ENCODE measurements around a stretch of chr16.

GRCh38 chr16:78663449-78663865 is 564.0 kb downstream of the WWOX start:
- PRO-cap, 7 experiments: no peak in any of the 7 experiments
- RAMPAGE, long total RNA, 2 experiments: no peak in any of the 2 experiments

DNA sequence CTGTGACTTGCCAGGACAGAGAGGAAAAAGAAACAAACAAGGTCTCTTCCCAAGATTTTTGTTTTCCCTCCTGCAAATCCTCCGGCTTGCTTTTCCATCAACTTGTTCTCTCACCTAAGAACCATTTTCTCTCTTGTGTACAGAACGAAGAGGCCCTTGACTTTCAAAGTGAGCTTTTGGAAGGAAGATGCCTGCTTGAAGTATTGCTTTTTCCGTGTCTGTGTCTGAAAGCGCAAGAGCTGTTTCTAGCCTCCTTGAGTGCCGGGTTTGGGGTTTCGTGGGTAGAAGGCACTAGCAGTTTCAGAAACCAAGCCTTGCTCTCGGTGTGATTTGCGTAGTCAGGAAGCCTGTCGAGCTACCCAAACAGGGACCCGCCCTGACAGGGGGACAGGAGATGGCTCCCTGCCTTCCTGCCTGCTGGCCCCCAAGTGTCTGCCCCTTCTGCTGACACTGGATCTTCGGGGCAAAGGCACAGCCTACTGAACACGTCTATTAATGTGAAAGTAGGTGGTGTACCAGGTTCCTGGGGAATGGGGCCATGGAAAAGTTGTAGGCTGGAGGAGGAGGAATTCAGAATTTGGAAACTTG is 322.1 kb downstream of the MAF start:
- PRO-cap, 7 experiments: no peak in any of the 7 experiments
- RAMPAGE, long total RNA, 2 experiments: no peak in any of the 2 experiments

DNA sequence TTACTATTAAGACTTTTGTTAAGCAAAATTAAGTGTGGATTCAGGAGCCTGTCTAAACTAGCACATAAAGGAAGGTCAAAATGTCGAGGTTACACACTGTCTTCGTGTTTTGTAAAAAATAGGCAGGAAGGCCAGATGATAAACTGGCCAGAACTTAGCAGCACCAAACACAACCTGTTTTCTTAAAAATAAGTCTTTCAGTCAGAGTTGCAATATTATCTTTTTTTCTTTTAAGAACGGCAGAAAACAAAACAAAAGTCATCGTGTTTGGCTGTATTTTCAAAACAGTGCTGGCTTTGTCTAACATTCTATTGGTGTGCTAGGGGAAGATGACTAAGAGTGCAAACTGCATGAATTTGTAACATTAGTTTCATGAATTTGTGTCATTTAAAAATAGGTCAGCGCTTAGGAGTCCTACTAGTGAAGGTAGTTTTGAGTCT is 5.3 kb downstream of the MAF start:
- PRO-cap, 7 experiments: peak in 6 of 7 experiments; most common plus-strand start position 383 of the sequence (in 4); most common minus-strand start position 189 of the sequence (in 3)
- RAMPAGE, long total RNA, 2 experiments: no peak in any of the 2 experiments

GRCh38 chr16:80050922-80051392 is 450.4 kb upstream of the MAF start:
- PRO-cap, 7 experiments: peak in 6 of 7 experiments; most common plus-strand start chr16:80051298 (in 3); most common minus-strand start chr16:80051179 (in 1)
- RAMPAGE, long total RNA, 2 experiments: start-site peak on the plus strand in 2 of 2 experiments, at chr16:80051298-80051329 at its widest, 12 to 13 reads per replicate

GRCh38 chr16:80076986-80077326 is 463.8 kb upstream of the DYNLRB2 start:
- PRO-cap, 7 experiments: no peak in any of the 7 experiments
- RAMPAGE, long total RNA, 2 experiments: no peak in any of the 2 experiments

- PRO-cap, 7 experiments: no peak in any of the 7 experiments
- RAMPAGE, long total RNA, 2 experiments: no peak in any of the 2 experiments
These were observed 15.8 kb downstream of the C16orf46 start for GRCh38 chr16:81061162-81061726.

DNA sequence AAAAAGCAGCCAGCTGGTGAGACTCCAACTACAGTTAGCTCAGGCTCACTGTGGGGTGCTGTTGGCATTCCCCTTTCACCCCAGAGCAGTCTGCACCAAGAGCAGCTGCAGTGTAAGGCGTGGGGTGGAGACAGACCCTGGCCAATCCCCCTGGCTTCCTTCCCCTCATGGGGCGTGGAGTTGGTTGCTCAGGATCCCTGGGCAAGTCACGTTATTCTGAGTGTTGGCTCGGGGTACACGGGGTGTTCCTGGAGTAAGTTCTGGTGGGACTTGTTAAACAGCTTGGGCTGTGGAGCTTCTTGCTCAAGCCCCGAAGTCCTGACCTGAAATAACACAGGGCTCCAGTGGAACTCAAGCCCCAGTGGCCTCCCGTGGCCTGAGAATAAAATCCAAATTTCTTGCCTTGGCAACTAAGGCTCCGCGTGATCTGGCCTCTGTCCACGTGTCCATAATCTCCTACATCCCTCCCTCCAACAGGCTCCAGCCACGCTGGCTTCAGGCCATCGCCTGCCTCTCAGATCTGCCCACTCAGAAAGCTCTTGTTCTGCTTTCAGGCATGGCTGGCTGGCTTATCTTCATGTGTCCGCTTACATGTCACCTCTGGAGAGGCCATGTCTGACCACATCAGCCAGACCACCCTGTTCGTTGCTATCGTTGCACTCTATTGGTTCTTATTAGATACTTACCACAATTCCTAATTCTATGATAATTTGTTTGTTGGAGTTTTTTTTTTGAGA is 49.3 kb upstream of the BCO1 start:
- PRO-cap, 7 experiments: peak in 2 of 7 experiments; most common minus-strand start position 325 of the sequence (in 1)
- RAMPAGE, long total RNA, 2 experiments: no peak in any of the 2 experiments

DNA sequence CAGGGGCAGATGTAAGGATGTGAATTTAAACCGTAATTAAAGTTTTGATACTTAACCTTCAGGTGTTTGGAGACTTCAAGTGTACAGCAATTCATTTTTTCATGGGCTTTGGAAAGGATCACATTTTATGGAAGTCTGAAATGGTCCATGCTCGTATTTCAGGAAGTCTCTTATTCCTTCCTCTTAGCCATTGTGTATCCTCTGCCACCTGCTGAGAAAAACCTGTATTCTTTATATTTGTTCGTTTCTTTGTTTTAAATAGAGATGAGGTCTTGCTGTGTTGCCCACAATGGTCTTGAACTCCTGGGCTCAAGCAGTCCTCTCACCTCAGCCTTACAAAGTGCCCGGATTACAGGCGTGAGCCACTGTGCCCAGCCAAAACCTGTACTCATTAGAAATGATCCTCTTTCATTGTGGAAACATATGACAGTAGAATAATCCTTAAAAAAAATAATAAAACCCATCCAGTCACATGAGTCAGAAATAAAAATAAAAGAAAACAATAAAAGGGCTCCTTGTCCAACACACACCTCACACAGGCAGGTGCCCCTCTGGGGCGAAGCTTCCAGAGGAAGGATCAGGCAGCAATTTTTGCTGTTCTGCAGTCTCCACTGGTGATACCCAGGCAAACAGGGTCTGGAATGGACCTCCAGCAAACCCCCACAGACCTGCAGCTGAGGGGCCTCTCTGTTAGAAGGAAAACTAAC is 25.3 kb downstream of the GAN start:
- PRO-cap, 7 experiments: no peak in any of the 7 experiments
- RAMPAGE, long total RNA, 2 experiments: no peak in any of the 2 experiments

- PRO-cap, 7 experiments: no peak in any of the 7 experiments
- RAMPAGE, long total RNA, 2 experiments: no peak in any of the 2 experiments
These were observed 7.2 kb downstream of the CMIP start for GRCh38 chr16:81451622-81452397.

DNA sequence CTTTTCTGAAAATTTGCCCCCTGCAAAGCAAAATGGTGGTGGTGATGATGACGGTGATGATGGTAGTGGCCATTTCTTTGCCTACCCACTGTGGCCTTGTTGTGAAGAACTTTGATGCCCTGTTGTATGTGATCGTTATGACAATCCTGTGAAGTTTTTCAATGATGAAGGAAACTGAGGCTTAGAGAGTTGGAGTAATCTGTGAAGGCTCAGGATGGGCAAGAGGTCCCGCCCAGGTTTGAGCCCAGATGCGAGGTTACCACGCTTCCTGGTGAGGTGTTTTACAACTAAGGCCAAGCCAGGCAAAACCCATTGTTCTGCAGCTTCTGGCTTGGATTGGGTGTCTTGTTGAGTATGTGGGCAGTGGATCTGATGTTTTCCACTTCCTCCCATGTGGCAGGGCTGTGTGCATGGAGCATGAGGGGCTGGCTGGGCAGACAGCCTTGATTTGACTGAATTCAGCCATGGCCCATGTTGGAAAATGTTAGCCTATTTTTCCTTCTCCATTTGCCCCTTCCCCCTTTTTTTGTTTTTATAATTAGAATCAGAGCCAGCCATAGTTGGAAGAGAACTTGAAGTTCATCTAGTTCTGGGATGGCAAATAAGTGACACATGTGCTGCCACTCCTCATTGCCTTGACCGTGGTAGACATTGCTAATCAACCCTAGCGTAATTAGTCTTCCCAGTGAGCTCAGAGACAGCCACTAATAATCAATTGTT is 16.3 kb downstream of the CMIP start:
- PRO-cap, 7 experiments: no peak in any of the 7 experiments
- RAMPAGE, long total RNA, 2 experiments: no peak in any of the 2 experiments

GRCh38 chr16:81523213-81523942 is 78.8 kb downstream of the CMIP start:
- PRO-cap, 7 experiments: no peak in any of the 7 experiments
- RAMPAGE, long total RNA, 2 experiments: no peak in any of the 2 experiments

- PRO-cap, 7 experiments: no peak in any of the 7 experiments
- RAMPAGE, long total RNA, 2 experiments: no peak in any of the 2 experiments
These were observed 105.8 kb downstream of the CMIP start for GRCh38 chr16:81550375-81550884.

- PRO-cap, 7 experiments: no peak in any of the 7 experiments
- RAMPAGE, long total RNA, 2 experiments: no peak in any of the 2 experiments
These were observed 113.9 kb downstream of the CMIP start for GRCh38 chr16:81558246-81559236.

GRCh38 chr16:81738764-81739268 is 40.3 kb upstream of the PLCG2 start:
- PRO-cap, 7 experiments: no peak in any of the 7 experiments
- RAMPAGE, long total RNA, 2 experiments: no peak in any of the 2 experiments

- PRO-cap, 7 experiments: no peak in any of the 7 experiments
- RAMPAGE, long total RNA, 2 experiments: no peak in any of the 2 experiments
These were observed 29.8 kb downstream of the PLCG2 start for GRCh38 chr16:81808779-81809499.

DNA sequence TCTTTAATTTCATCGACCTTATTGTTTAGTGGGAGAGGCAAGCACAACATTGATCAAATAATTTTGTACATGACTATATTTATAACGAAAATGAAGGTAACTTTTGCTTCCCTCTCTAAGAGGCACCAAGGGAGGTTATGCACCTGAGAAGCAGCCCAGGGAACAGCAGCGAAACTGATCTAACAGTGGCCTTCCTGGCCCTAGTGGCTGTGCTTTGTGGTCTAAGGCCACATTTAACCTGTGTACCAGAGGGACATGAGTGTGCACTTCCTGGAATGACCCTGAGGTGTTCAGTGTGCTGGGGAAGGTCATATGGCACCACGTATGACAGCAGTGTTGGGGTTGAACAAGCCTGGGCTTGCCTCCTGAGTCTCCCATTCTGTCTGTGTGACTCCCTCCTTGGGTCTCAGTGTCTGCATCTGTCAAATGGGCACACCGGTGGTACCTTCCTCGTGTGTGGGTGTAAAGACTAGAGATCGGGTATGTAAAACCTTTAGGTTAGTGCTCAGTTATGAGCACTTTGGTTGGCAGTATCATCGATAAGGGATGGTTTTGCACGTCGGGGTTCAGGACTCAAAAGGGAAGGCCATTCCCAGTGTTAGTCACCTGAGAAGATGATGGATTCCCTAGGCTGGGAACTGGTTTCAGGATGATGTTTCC is 31.8 kb downstream of the PLCG2 start:
- PRO-cap, 7 experiments: no peak in any of the 7 experiments
- RAMPAGE, long total RNA, 2 experiments: no peak in any of the 2 experiments

DNA sequence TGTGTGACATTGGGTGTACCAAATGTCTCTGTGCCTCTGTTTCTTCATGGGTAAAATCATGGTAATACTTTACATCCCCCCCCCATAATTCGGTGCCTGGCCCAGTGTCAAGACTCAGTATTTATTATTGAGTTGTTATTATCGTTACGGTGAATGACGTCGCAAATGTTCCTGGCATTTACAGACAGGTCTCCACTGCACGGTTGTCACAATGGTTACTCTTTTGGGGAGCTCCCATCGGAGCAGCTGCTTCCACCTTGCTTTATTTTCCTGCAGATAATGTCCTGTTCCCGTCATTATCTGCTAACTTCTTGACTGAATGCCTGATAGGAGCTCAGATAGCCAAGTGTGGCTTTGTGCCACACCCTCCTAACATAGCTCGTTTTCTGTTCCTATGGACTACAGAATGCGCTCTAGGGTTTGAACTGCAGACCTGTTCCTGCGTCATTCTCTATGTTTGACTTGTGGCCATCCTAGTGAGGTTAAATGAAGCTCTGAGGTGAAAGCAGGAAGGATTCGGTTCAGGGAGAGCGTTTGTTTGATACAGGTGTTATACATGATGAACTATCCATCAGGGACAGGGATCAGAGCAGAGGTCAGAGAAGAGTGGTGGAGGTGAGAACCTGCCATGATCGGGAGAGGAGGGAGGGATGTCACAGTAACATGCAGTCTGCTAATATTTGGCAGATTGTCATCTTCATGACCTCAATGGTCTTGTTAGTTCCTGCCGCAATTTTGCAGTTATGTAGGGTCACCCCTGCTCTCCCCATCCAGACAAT is 33.1 kb downstream of the MPHOSPH6 start:
- PRO-cap, 7 experiments: no peak in any of the 7 experiments
- RAMPAGE, long total RNA, 2 experiments: no peak in any of the 2 experiments

DNA sequence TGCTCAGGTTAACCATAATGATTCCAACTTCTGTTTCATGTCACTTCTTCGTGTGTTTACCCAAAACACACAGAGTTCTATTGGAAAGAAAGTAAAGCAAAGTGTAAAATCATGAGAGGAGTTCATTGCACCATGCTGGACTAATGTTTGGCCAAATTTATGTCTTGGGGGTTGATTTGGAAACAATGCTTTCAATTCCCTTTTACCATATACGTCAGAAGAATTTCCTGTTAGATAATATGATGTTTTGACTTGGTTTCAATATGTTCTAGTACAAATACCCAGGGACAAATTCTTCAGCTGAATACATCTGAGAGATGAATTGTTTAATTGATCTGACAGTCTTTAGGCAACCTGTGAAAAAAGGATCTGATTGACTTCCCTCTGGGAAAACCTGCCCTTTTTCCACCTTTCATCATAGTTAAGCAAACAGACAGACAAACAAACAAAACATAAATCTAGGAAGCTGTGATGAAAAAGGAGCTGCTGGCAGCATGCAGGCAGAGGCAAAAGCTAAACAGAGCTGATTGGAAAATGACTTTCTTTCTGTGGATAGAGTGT is 26.0 kb upstream of the MPHOSPH6 start:
- PRO-cap, 7 experiments: peak in 1 of 7 experiments; most common plus-strand start position 448 of the sequence (in 1); most common minus-strand start position 142 of the sequence (in 1)
- RAMPAGE, long total RNA, 2 experiments: no peak in any of the 2 experiments

DNA sequence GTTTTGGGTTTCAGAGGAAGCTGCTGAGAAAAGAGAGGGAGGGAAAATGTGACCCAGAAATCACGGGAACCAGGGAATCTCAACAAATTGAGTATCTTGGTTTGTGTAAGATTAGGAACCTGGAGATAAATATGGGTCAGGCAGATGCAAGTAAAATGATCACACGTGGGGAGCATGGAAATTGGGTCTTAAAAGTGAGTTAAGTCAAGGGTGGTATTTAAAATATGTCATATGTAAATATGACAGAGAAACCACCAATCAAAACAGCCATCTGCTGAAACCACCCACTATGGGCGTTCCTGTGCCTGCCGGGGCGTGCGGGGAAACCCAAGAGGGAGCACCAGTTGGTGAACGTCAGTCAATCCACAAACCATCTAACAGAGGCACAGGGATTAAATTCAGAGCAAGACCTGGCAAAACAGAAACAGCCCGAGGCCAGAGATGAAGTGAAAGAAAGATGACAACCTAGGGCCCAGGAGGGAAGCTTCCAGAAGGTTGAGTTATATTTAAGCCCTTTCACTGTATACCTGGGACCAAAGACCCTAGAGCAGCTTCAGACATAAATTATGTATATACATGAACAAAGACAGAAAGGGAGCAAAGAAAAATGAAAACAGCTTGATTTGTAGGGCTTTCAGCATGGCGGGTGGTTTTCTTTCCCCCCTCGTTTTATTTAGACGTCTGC is 33.5 kb downstream of the CDH13 start:
- PRO-cap, 7 experiments: no peak in any of the 7 experiments
- RAMPAGE, long total RNA, 2 experiments: no peak in any of the 2 experiments

DNA sequence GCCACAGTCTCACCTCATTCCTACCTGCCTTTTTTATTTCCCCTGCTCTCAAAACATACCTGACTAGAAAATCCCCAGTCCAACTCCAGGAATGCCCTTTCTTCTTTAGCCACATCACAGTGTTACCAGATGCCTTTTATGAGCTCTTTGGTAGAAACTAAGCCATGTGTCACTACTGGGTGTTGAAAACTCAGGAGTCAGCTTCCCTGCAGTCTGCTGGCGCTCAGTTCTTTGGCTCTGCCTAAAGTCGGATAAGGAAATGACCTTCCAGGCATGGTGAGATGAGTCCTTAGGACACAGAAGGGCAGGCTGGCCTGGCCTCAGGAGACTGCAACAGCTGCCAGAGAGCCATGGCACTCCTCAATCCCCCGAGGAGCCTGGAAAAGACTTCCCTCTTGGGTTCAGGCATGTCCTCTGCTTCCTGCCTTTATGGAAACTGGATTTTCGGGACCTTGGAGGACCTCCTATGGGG is 89.1 kb downstream of the CDH13 start:
- PRO-cap, 7 experiments: no peak in any of the 7 experiments
- RAMPAGE, long total RNA, 2 experiments: no peak in any of the 2 experiments